Prostate gland (tissue), 2 donors: ENCODE measurements around the gene IDNK.

DNA sequence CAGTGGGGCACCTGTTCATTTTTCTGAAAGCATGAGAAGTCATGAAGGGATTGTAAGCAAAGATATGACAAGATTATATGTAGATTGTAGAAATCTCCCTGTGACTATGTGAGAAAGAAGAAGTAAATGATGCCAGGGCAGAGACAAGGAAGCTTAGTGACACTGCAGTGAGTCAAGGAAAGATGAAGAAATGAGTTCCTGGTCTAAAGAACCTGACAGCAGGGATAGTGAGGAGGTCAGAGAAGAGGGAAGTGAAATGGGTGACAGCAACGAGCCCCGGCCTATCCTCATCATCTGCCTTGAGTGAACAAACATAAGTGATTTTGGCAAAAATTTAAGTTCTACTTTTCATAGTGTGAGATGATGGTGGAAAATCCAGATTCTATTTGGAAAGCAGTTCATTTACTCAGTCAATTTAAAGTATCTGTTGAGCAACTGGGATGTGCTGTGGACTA, 297.0 kb downstream of the TLE4 start:
- PRO-cap, result no peak
- RAMPAGE, long total RNA, 2 experiments, result no peak in any of the 2 experiments

DNA sequence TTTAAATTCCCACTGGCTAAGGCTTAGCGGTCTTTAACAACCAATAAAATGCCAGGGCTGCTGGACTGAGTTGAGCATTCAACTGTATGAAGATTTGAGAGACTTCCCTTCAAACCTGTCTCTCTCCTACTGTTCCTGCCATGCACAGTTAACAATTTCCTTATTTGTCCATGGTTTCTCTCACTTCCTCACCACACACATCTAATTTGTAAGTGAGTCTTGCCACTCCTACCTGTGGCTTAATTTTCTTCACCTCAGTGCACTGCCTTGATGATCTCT, 398.9 kb downstream of the TLE4 start:
- PRO-cap, result no peak
- RAMPAGE, long total RNA, 2 experiments, result no peak in any of the 2 experiments

DNA sequence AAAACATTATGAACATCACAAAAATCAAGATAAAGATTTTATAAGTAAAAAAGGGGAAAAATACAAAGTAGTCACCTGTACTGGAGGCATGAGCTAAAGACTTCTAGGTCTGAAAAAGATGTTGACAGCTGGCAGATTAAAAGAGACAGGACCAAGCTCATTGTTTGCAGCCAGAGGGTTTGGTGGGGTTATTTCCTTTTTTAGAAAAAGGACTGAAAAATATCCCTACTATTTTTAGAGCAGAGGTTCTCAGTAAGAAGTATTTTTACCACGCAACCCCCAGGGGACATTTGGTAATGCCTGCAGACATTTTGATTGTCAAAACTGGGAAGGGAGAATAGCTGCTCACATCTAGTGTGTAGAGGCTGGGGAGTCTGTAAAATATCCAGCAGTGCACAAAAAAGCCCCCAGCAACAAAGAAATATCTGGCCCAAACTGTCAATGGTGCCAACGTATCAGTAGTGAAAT, 353.4 kb downstream of the TLE1 start:
- PRO-cap, result no peak
- RAMPAGE, long total RNA, 2 experiments, result no peak in any of the 2 experiments

DNA sequence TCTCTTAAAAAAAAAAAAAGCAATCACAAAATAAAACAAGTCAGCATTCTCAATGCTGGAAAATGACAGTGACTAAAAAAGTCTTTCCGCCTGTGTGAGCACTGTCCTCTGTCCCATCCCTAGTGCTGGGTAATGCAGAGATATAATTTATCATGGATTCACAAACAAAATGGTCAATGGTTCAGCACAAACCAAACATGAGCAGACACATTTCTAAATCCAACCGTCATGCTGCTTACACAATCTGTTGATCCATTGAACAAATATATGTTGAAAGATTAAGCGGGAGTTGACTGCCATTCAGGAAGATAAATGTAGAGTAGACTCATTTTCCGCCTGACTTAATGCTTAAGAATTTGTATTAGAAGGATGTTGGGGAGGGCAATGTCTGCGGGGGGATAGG, 153.9 kb downstream of the TLE1 start:
- PRO-cap, result no peak
- RAMPAGE, long total RNA, 2 experiments, result no peak in any of the 2 experiments

DNA sequence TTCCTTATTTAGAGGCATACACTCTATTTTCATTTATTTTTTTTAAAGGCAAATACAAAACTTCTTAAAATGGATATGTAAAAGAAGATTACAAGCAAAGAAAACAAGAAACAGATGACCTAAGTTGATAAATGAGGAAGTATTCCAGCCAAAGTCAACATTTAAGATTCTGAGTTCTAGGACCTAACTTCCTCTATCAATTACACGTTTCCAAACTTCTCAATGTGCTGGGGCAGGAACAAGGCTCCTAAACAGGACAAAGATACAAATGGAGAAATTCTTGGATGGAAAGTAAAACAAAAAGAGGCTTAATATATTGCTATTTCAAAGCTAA, 89.5 kb downstream of the TLE1 start:
- PRO-cap, result no peak
- RAMPAGE, long total RNA, 2 experiments, result no peak in any of the 2 experiments

- PRO-cap, result no peak
- RAMPAGE, long total RNA, 2 experiments, result no peak in any of the 2 experiments
These were observed 2.7 kb downstream of the TLE1 start for GRCh38 chr9:81686670-81687040.

DNA sequence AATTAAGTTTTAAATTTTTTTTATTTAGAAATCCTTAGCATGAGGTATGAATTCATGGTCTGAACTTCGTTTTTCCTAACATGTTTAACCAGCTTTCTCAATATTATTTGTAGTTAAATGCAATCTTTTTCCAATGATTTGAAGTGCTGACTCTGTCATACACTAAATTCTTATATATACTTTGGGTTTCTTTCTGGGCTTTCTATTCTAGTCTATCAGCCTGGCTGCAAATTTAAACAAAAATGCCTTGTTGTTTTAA, 108.1 kb upstream of the TLE1 start:
- PRO-cap, result no peak
- RAMPAGE, long total RNA, 2 experiments, result no peak in any of the 2 experiments

DNA sequence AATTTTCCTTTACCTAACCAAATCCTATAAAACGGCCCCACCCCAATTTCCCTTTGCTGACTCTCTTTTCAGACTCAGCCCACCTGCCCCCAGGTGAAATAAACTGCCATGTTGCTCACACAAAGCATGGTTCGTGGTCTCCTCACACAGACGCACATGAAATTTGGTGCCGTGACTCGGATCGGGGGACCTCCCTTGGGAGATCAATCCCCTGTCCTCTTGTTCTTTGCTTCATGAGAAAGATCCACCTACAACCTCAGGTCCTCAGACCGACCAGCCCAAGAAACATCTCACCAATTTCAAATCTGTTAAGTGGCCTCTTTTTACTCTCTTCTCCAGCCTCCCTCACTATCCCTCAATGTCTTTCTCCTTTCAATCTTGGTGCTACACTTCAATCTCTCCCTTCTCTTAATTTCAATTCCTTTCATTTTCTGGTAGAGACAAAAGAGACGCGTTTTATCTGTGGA, 178.9 kb downstream of the RASEF start:
- PRO-cap, result no peak
- RAMPAGE, long total RNA, 2 experiments, result no peak in any of the 2 experiments

GRCh38 chr9:83025541-83026115, 37.3 kb downstream of the RASEF start:
- PRO-cap, result no peak
- RAMPAGE, long total RNA, 2 experiments, result no peak in any of the 2 experiments

DNA sequence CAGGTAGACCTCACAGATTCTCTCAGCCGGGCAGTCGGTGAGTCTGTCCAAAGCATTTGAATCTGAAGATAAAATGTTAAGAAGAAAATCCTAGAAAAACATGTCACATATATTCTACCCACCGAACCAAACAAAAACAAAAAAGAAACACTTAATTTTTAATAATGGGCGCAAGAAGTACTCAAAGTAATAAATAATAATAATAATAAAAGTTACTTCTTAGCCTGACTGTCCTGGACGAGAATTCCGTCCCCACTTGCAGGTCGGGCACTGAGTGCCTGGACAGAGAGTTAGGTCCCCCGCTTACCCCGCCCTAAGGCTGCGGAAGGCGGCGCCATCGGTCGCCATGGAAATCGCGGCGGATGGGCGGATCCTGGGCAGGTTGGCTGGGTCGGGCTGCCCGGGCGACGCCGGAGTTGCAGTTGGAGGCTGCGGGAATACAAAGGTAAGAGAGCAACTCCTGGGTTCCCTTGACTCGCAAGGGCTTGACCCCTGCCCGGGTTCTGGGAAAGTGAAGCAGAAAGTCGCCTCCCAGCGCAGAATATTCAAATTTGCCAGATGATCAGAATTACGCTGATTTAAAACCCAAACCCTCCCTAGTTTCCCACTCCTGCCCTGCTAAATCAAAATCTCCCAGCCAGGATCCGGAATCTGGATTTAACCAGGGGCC, 156.1 kb upstream of the RASEF start:
- PRO-cap, result bidirectional peak, plus-strand start at position 413 of the sequence, minus-strand start at position 265 of the sequence
- RAMPAGE, long total RNA, 2 experiments, result start-site peak on the plus strand in 1 of 2 experiments, centred at position 412 of the sequence, 37 reads per replicate; start-site peak on the minus strand in 1 of 2 experiments, centred at position 295 of the sequence, 14 reads per replicate

GRCh38 chr9:83304350-83305263, 233.6 kb downstream of the FRMD3 start:
- PRO-cap, result no peak
- RAMPAGE, long total RNA, 2 experiments, result no peak in any of the 2 experiments

- PRO-cap, result no peak
- RAMPAGE, long total RNA, 2 experiments, result no peak in any of the 2 experiments
These were observed 30.1 kb downstream of the FRMD3 start for GRCh38 chr9:83508222-83508421.

DNA sequence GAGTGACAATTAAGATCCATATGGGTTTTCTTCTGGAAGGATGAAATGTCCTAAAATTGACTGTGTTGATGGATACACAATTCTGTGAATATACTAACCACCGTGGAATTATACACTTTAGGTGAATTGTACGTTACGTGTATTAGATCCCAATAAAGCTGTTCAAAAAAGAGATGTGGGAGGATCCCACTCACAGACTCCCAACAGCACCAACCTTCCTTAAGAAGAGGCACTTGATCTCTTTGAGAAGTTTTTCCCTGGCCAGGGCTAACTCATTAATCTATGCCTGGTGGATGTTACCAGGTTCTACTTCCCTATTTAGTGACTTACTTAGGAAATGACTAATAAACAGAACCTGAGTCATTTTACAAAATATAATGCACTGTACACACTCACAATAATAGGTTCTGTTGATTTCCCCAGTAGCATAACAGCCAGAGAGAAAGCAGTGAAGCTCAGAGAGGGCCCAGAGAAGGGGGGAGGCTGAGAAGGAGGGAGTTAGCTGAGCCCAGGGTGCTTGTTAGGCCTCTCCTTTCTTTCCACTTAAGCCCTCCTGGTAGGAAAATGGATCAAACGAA, 27.2 kb downstream of the FRMD3 start:
- PRO-cap, result no peak
- RAMPAGE, long total RNA, 2 experiments, result no peak in any of the 2 experiments

- PRO-cap, result unidirectional peak, plus-strand start at chr9:83622944; unidirectional peak, plus-strand start at chr9:83623124
- RAMPAGE, long total RNA, 2 experiments, result start-site peak on the plus strand in 2 of 2 experiments, at chr9:83623124-83623163 at its widest, 46 to 74 reads per replicate
These were observed at the start of gene IDNK for GRCh38 chr9:83622621-83623192. Gene IDNK, plus strand, starts transcription at chr9:83623143.

GRCh38 chr9:83669886-83670314, 37.9 kb downstream of the UBQLN1 start:
- PRO-cap, result no peak
- RAMPAGE, long total RNA, 2 experiments, result no peak in any of the 2 experiments

DNA sequence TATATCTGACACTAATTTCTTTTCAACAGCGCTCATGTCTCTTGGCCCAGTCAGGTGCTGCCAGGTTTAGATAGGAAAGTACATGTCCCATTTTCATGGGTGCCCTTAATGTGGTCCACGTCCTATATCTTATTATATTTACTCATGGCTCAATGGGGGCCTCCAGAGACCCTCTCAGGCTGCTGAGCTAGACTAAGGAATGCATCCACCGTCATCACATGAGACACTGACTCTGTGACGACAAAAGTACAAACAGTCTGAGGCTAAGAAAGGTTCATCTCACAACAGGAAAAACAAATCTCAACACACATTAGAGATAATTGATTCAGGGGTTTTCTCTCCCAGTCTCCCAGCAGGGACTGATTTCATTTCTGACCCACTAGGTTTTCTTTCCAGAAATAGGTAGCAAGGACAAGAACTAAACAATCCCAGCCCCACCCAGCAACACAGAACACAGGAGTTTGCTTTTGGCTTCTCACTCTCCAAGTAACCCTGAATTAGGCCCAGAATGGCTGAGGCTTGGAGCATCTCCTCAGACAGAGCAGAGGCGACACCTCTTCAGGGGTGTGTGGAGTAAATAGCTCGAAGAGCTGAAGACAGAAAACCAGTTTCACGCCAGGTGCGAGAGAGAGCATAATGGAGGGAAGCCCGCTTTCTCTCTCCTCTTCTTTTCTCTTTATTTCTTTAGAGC, 144.4 kb downstream of the NTRK2 start:
- PRO-cap, result no peak
- RAMPAGE, long total RNA, 2 experiments, result no peak in any of the 2 experiments

DNA sequence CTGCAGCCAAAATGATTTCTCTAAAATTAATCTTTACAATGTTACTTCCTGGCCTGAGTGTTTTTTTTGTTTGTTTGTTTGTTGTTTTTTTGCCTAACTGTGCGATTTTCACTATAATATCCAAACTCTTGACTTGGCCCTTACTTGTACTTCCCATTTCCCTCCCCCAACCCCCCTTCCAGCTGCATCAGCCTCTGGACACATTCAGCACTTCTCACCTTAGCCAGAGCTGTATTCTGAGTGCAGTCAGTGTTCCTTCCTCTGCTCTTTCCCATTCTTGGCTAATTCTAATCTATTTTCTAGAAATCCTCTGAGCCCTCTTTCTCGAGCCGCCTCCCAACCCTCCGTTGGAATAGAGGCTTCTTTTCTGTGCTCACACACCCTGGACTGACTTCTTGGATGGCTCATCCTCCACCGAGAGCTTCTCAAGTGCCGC, 188.8 kb downstream of the NTRK2 start:
- PRO-cap, result no peak
- RAMPAGE, long total RNA, 2 experiments, result no peak in any of the 2 experiments

DNA sequence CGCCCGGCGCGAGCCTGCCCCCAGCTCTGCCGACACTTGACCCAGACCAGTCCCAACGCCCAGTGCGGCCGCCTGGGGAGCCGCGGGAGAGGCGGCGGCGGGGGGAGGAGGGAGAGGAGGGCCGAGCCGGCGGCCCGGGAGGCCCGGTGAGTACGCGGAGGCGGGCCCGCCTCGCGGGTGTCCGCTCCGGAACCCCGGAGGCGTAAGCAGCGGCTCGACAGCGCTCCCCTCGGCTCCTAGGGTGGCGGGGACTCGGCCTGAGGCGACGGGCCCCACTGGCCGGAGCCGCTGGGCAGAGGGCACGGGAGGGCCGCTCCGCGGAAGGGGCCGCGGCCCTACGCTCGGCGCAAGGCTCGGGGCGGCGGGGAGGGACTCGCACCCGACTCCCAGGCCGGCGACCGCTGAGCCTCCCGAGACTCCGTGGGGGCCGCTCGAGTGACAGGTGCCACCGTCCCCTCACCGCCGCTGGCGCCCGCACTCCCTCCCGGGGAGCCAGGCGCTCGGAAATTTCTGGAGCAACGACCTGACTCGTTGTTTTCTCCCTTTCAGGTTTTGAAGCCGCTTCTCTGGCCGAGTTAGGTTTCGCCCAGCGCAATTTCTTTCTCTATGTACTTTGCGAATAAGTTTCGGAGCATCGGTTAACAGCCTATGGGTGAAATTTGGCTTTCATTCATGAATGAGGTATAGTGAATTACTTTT, 63.8 kb upstream of the AGTPBP1 start:
- PRO-cap, result no peak
- RAMPAGE, long total RNA, 2 experiments, result no peak in any of the 2 experiments

DNA sequence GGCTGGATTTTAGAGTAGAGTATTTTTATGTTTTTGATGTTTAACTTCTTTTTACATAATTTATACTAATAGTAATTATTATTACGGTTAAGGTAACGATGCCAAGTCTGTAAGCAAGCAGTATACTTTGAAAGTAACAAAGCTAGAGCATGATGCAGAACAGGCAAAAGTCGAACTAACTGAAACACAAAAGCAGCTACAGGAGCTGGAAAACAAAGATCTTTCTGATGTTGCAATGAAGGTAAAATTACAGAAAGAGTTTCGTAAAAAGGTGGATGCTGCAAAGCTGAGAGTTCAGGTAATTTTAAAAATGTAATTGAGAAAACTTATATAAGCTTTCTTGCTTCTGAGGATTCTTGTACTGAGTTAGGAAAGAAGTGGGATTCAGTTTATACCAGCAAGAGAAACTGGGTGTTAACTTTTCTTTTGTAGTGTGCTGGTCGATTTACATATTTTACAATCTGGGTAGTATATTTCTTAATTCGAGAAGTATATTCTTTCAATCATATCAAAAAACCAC, 95.1 kb upstream of the NAA35 start:
- PRO-cap, result no peak
- RAMPAGE, long total RNA, 2 experiments, result no peak in any of the 2 experiments

GRCh38 chr9:85940673-85940976, 321 bp upstream of the NAA35 start:
- PRO-cap, result bidirectional peak, plus-strand start at chr9:85941182, minus-strand start at chr9:85940854
- RAMPAGE, long total RNA, 2 experiments, result no peak in any of the 2 experiments